ENCODE measurements around a stretch of chr1.

GRCh38 chr1:18160285-18161007 lies 52.8 kb downstream of the IGSF21 start:
- PRO-cap, result no peak

GRCh38 chr1:18464222-18465145 lies 16.2 kb upstream of the KLHDC7A start:
- PRO-cap, result no peak

GRCh38 chr1:18572279-18572517 lies 58.4 kb upstream of the PAX7 start:
- PRO-cap, result no peak

GRCh38 chr1:18668797-18669318 lies 38.2 kb downstream of the PAX7 start:
- PRO-cap, result no peak

DNA sequence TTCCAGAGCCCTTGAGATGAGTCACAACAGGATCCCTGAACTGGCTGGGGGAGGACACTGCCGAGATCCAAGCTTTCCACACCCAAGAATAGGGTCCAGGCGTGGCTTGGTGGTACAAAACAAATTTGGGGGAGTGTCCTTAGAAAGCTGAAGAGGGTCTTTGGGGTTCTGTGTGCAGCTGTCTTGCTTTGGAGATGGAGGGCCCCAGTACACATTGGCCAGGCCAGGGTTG lies 74.5 kb downstream of the PAX7 start:
- PRO-cap, result no peak

DNA sequence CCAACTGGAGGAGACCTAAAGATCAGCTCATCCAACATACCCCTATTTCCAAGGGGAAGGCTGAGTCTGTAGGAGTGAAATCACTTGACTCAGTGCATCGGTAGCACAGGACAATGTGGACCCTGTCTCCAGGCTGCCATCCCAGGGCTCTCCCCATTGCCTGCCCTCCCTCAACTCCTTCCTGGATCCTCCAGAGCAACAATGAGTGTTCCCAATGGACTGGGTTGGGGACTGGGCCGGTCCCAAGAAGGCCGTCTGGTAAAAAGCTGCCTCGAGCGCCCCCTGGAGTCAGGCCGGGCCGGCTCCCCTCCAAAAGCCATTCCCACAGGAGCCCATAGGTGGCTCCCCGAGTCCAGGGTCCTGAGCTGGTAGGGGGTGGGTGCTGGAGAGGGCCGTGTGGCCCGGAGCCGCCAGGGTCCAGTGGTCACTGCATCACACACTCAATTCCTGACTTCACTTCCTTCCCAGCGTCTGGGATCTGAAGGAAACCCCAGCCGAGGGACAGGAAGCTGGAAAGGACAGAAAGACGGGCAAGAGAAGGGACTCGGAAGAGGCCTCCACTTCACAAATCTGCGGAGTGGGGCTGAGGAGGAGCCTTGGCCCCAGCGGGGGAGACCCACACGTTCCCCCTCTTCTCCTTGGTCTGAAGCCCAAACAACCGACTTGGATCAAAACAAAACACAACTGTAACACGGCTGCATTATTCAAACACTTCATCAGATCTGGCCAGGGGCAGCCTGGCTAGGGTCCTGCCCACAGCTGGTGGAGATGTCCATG lies 10.8 kb upstream of the ALDH4A1 start:
- PRO-cap, result no peak

DNA sequence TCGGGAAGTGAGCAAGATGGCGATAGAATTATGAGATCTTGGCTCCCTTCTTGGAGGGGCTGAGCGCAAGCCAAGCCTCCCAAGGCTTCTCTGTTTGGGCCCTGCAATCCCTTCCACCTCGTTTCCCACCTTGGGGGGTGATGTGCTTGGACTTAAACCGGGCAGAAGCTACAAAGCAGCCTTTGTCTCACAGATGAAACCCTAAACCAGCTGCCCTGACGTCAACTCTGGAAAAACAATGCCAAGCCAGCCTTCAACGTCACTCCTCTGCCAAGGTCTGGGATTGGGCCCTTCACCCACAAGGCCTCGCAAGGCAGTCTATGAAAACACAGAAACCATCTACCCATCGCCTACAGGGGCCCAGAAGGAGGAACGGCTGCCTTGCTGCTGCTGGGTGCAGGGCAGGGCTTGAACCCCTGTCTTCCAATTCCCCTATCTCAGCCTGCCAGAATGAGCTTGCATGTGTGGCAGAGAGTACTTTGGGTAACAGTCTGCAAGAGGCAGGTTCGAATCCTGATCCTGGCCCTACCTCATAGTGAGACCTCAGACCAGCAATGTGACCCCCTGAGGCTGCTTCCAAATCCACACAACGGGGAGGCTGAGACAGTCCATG lies 15.2 kb downstream of the IFFO2 start:
- PRO-cap, result no peak

- PRO-cap, result no peak
These were observed 2.7 kb downstream of the IFFO2 start for GRCh38 chr1:18953513-18954365.

GRCh38 chr1:19045798-19046563 lies 89.5 kb upstream of the IFFO2 start:
- PRO-cap, result no peak

- PRO-cap, result no peak
These were observed 98.6 kb upstream of the IFFO2 start for GRCh38 chr1:19055054-19055466.

GRCh38 chr1:19076671-19077448 lies 120.4 kb upstream of the IFFO2 start:
- PRO-cap, result no peak

DNA sequence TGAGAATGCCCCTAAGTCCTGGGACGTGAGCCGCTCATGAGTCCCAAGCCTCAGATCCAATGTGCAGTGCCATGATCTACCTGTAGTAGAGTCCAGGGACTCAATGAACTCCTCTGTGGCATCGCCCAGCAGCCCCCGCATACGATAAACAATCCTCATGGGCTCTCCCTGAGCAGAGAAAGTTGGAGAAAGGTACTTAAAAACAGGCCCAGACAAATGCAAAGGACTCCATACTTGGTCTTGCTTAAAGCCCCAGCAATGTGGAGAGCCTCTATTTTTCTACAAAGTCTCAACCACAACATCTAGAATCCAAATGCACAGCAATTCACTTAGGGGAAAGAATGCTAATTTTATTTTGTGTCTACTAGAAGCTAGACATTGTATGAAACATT lies 113.0 kb downstream of the UBR4 start:
- PRO-cap, result no peak

DNA sequence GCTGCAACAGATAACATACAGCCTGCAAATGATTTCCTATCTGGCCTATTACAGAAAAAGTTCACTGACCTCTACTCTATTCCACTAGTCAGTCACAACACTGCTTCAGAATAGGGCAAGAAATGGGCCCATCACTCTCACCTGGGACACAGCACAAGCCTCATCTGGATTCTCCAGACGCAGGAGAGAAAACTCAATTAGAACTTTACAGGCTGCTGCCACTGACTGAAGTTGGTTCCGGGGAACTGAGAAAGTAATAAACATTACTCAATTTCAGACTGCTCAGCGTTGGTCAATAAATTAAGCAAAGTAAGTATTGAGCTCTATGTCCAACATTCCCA lies 10.6 kb downstream of the UBR4 start:
- PRO-cap, result no peak

- PRO-cap, result no peak
These were observed 4.5 kb downstream of the UBR4 start for GRCh38 chr1:19205499-19205944.

DNA sequence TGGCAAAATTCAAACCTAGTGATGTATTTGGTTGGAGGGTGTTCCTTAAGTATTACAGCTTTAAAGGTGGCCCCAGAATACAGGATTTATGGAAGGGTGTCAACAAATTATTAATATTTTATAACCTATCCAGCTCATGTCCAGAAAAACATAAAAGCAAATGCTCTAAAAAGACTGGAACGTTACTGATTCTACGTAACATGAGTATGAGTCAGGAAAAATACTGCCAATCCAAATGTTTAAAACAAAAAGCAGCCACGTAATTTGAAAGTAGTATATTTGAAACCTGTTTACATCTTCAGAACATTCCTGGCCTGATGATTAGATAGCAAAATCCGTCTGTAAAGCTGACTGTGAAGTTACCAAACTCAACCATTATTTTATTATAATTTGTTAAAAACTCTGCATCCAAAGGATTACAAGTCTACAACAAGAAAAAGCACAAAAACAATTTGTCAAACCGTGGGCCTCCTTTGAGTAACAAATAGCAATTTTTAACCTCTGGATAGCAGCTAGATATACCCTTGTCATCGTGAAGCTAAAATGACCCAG lies 1.3 kb downstream of the UBR4 start:
- PRO-cap, result no peak

DNA sequence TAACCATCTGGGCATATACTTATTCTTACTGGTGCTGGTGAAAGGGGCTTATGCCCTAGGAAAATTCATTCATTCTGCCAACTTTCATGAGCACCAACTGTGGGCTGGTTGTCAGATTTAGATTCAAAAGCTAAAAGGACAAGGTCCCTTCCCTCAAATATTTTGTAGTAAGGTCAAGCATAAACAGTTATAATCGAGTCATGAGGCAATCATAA lies 18.1 kb downstream of the MRTO4 start:
- PRO-cap, result no peak

GRCh38 chr1:19390693-19391918 lies 79.0 kb downstream of the SLC66A1 start:
- PRO-cap, result no peak

GRCh38 chr1:19427379-19428155 lies 57.8 kb downstream of the CAPZB start:
- PRO-cap, result no peak

DNA sequence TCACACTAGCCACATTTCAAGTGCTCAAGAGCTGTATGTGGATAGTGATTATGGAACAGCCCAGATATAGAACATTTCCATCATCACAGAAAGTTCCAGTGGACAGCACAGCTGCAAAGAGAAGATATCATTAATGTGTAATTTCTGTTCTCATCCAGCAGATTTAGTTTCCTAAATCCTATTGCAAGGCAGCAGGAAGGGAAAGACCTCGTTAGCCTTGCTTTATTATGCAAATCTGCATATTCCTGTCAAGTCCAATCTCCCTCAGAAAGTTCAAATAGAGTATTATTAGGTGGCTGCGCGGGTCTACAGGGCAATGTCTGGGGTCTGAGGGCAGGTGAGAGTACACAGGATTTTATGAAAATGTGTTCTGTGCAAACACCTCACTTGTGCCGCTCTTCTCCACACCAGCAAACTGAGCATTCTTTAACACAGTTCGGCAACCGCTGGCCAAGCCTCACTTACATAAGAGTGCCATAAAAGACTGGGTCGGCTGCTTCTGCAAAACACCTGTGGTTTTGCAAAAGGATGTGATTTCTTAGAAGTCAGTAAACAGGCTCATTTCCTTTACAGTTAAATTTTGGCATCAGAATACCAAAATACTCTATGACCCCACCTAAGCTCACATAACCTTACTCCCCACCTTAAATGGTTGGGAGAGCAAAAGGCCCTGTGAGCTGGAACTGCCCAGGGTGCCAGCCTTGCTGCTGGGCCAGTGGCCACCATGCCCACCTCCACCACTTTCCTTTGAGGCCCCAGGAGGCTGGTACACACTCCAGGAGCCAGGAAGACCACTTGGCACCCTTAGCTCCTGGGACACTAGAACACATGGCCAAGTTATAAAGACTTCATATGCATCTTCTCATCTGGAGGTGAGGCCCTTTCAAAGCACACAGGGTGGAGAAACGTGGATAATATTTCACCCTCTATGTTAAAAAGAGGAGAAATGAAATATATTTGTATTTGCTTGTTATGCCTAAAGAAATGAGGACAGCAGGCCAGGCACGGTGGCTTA lies 22.1 kb downstream of the CAPZB start:
- PRO-cap, result no peak

DNA sequence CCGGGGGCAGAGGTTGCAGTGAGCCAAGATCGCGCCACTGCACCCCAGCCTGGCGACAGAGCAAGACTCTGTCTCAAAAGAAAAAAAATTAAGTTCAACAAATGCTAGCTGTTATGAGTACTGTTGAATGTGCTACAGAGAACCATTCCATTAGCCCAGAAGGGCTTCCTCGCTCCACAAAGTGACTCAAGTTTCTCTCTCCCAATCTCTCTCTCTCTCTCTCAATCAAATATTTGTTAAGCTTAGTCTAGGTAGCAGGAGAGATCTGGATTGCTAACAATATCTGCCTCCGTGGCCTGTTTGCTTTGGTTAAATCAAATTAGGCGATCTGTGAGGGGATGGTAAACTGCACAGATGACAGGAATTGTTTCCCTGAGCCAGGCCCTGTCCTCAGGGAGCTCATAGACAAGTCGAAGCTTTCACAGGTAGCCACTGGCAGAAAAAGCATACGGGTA lies 1.2 kb upstream of the CAPZB start:
- PRO-cap, result no peak

Measured in neutrophil (primary cell).